Esophagus muscularis mucosa (tissue), 4 donors: ENCODE measurements around the genes NME3, MSRB1, GFER and NTHL1.

- PRO-cap = no peak
- RAMPAGE, long total RNA, 4 experiments = no peak in any of the 4 experiments
These were observed 6.0 kb upstream of the CCDC154 start for GRCh38 chr16:1450110-1451070.

DNA sequence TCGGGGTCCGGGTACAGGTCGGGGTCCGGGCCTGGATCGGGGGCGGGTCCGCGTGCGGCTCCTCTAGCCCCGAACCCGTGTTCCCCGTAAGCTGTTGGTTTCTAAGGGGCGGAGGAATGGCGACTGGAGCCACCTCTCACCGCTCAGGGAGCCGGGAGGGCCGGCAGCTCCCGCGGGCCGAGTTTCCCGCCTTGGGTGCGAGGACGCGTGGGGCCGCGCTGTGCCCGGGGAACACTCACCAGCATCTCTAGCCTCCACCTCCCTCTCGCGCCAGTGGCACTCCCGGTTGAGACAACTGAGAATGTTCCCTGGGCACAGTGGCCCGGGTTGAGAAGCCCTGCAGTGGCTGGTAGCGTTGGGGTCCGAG, 527 bp downstream of the TELO2 start:
- PRO-cap = no peak
- RAMPAGE, long total RNA, 4 experiments = no peak in any of the 4 experiments

GRCh38 chr16:1615211-1615721, 3.1 kb downstream of the CRAMP1 start:
- PRO-cap = no peak
- RAMPAGE, long total RNA, 4 experiments = no peak in any of the 4 experiments

DNA sequence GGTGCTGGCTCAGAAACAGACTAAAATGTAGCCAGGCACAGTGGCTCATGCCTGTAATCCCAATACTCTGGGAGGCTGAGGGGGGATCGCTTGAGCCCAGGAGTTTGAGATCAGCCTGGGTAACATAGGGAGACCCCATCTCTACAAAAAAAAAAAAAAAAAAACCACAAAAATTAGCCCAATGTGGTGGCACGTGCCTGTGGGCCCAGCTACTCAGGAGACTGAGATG, 13.4 kb downstream of the MAPK8IP3 start:
- PRO-cap = no peak
- RAMPAGE, long total RNA, 4 experiments = no peak in any of the 4 experiments

DNA sequence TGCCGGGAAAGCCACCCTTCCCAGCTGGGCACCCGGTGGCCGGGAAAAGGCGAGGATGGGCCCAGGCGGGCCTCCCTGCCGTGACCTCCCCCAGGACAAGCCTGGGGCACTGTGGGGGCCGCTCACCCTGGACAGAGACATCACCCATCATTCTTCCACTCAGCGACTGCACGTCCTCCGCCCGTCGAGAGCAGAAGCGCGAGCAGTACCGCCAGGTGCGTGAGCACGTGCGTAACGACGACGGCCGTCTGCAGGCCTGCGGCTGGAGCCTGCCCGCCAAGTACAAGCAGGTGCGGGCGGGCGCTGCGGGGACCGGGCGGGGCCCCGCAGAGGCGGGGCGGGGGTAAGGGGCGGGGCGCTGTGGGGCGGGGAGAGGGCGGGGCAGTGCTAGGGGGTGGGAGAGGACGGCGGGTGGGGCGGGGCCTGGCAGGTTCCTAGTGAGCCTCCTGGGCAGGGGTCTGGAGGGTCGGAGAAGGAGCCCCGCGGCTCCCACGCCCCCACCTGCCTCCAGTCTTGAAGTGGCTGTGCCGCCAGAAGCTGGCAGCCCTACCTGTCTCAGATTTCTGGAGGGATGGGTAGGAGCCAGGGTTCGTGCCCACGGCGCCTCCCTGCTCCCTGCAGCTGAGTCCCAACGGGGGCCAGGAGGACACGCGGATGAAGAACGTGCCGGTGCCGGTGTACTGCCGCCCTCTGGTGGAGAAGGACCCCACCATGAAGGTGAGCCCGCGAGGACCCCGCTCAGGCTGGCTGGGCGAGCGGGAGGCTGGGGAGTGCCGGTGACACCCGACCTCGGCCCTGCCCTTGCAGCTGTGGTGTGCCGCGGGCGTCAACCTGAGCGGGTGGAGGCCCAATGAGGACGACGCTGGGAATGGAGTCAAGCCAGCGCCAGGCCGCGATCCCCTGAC, 7.6 kb downstream of the NME3 start:
- PRO-cap = no peak
- RAMPAGE, long total RNA, 4 experiments = no peak in any of the 4 experiments

- PRO-cap = no peak
- RAMPAGE, long total RNA, 4 experiments = no peak in any of the 4 experiments
These were observed 3.5 kb downstream of the NME3 start for GRCh38 chr16:1767732-1768426.

DNA sequence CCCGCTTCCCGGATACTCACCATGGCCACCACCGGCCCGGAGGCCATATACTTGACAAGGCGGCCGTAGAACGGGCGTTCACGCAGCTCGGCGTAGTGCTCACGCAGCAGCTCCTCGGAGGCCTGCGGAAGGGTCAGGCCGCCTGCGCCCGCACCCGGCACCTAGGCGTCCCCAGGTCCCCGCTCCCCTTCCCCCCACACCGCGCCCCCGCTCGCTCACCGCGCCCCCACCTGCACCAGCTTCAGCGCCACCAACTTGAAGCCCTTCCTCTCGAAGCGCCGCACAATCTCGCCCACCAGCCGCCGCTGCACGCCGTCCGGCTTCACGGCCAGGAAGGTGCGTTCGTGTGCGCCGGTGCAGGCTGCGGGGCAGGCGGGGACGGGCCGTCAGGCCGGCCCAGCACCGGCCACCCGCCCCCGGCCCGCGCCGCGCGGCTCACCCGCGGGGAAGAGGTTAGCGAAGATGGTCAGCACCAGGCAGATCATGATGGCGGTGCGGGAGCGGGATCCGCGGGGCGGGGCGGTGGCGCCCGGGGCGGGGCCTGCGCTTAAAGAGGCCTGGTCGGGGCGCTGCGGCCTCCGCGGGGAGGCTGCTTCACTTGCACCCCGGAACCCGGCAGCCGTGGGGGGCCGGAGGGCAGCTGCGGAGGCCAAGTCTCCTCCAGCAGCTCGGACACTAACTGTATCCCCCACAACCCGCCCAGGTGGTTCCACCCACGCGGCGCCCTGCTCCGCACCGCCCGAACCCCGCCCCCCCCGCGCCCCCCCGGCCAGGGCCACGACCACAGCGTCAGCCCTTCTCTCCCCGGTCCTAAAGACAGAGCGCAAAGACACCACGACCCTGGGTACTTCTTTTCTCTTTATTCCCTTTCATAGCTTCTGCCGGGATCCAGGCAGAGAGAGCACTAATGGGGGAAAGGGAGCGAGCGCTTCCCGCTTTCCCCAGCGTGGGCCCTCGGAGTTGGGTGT, at the start of gene NME3:
NME3 (minus strand) TSS at position 494 of the 968 bp plus-strand sequence.
- PRO-cap = bidirectional peak, plus-strand start at position 550 of the sequence, minus-strand start at position 455 of the sequence; unidirectional peak, minus-strand start at position 703 of the sequence
- RAMPAGE, long total RNA, 4 experiments = start-site peak on the minus strand in 4 of 4 experiments, centred at positions 482 to 494 of the sequence, 44 to 299 reads per replicate

DNA sequence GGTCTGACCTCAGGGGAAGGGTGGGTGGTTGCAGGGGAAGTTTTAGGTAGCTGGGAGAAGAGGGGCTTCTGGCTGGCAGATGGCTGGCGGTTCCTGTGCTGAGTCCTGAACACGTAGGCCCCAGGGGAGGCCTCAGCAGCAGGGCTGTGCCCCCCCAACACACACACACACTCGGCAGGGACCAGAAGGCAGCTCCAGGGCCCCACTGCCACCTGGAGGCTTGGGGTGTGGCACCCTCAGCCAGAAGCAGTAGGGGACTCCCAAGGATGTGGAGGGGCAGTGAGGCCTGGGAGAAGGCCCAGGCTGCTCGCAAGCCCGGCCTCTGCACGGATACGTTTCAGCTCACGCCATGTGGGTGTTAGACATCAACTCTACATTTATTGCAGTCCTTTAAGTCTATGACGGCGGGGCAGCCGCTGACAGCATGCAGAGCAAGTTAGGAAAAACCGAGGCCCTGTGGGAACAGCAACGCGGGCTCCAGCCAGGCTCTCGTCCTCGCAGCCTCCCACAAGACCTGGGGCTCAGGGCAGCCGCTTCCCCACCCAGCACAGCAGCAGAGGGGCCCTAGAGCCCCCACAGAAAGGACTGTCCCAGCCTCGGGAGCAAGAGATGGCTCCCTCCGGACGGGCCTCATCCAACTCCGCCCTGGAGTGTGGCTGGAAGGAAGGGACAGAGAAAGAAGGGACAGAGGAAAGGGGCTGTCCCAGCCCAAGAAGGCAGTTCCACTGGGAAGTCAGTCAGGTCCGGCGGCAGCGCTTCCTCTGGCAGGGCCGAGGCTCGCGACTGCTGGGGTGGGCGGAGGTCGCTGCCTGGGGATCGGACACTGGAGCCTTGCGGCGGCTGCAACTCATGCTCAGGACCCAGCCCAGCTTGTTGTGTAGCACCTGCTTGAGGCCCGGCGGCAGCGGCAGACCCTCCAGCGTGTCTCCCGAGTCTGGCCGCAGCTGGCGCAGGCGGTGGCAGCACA, 3.7 kb upstream of the MRPS34 start:
- PRO-cap = no peak
- RAMPAGE, long total RNA, 4 experiments = no peak in any of the 4 experiments

GRCh38 chr16:1779551-1779931, 2.8 kb downstream of the SPSB3 start:
- PRO-cap = no peak
- RAMPAGE, long total RNA, 4 experiments = no peak in any of the 4 experiments

GRCh38 chr16:1794206-1795254, 1.0 kb upstream of the IGFALS start:
- PRO-cap = no peak
- RAMPAGE, long total RNA, 4 experiments = no peak in any of the 4 experiments

GRCh38 chr16:1809088-1809723, 15.7 kb upstream of the IGFALS start:
- PRO-cap = no peak
- RAMPAGE, long total RNA, 4 experiments = no peak in any of the 4 experiments

- PRO-cap = bidirectional peak, plus-strand start at chr16:1943510, minus-strand start at chr16:1943195
- RAMPAGE, long total RNA, 4 experiments = start-site peak on the minus strand in 4 of 4 experiments, at chr16:1943159-1943245 at its widest, 111 to 296 reads per replicate
These were observed at the start of gene MSRB1 for GRCh38 chr16:1943004-1943832. MSRB1 (minus strand) TSS chr16:1943199.

DNA sequence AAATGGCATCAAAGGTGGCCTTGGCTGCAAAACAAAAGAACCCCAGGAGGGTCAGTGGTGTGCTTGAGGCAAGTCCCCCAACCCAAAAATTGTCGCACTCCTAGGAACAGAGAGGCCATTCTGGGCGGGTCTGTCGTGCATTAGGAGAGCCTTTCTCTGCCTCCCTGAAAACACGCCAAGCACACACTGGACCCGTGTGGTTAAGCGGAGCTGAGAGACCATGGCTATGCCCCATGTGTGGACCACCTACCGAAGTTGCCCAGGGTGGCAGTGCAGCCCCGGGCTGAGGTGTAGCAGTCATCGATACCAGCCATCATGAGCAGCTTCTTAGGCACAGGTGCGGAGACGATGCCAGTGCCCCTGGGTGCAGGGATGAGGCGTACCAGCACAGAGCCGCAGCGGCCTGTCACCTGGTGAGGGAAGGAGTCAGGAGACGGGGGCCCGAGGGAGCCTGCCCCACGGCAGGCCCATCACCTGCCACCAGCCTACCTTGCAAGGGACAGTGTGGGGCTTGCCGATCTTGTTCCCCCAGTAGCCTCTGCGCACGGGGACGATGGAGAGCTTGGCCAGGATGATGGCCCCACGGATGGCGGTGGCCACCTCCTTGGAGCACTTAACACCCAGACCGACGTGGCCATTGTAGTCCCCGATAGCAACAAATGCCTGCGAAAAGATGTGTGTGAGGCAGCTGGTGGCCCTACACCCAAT, 2.2 kb downstream of the RPS2 start:
- PRO-cap = no peak
- RAMPAGE, long total RNA, 4 experiments = start-site peak on the minus strand in 2 of 4 experiments, centred at positions 364 to 581 of the sequence, 43 to 633 reads per replicate

DNA sequence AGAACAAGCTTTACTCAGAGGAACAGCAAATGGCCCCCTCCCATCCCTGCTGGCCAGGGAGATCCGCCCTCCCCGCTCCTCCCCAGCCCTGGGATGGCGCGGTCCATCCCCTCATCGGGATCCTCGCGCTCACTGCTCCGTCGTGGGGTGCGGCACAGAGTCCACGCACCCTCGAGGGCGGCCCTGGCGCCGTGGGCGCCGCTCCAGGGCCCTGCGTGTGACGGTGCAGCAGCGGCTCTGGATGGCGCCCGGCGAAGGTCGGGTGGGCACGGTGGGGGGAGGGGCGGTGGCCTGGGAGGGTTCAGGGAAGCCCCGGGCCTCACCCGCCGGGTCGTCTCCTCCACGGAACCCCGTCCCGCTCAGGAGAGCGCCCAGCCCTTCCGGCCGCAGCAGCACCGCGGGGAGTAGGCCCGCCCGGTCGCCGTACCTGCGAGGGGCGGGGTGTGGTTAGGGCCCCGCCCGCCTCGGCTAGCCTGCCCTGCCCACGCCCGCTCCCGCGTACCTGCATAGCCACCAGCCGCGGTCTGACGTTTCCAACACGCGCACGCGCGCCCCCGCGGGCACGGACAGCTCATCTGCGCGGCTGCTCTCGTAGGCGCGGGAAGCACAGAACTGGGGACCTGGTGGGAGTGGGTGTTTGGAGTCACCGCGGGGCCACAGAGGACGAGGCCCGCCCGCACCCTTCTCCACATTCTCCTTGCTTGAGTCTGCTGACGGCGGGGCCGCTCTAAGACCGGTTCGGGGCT, 2.2 kb downstream of the NOXO1 start:
- PRO-cap = no peak
- RAMPAGE, long total RNA, 4 experiments = no peak in any of the 4 experiments

DNA sequence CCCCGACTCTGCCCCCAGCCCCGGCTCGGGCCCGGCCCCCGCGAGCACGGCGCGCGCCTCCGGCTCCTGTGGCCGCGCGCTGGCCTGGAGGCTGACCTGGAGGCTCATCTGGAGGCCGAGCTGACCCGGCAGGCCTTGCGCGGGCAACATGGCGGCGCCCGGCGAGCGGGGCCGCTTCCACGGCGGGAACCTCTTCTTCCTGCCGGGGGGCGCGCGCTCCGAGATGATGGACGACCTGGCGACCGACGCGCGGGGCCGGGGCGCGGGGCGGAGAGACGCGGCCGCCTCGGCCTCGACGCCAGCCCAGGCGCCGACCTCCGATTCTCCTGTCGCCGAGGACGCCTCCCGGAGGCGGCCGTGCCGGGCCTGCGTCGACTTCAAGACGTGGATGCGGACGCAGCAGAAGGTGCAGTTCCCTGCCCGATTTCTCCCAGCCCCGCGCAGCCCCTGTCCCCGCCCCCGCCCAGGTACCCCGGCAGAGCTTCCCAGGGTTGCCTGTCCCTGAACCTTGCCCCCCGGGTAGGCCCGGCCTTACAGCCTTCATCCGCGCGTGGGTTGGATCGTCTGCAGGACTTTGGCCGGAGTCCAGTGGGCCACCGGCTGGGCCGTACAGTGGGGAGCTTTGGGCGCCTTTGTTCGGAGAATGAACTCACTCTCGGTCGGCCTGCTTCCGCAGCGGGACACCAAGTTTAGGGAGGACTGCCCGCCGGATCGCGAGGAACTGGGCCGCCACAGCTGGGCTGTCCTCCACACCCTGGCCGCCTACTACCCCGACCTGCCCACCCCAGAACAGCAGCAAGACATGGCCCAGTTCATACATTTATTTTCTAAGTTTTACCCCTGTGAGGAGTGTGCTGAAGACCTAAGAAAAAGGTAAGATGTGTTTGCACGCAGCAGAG, at the start of gene GFER:
GFER (plus strand) TSS at position 123 of the 899 bp plus-strand sequence.
- PRO-cap = bidirectional peak, plus-strand start at position 149 of the sequence, minus-strand start outside the sequence
- RAMPAGE, long total RNA, 4 experiments = no peak in any of the 4 experiments

- PRO-cap = no peak
- RAMPAGE, long total RNA, 4 experiments = no peak in any of the 4 experiments
These were observed 8.5 kb downstream of the SYNGR3 start for GRCh38 chr16:1998053-1998924.

DNA sequence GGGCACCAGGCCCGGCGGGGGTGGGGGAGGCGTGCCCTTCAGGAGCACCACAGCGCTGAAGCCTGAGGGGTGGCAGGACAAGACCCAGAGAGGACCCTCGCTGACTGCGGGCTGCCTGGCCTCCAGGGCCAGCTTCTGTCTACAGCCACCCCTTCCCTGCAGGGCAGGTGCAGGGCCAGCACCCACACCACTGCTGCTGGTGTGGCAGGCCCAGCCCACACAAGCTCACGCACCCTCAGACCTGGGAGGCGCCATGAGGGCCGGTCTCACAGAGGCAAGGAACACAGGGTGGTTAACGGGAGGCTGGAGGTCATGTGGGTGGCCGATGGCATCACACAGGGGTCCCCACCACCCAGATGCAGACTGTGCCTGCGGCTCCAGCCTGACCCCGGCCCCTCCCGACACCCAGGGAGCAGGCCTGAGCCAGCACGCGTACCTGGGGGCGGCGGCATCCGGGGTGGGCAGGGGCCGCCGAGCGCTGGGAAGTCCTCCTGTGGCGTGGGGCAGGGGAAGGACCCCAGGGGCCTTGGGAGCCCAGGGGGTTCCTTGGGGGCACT, 9.4 kb downstream of the SYNGR3 start:
- PRO-cap = no peak
- RAMPAGE, long total RNA, 4 experiments = no peak in any of the 4 experiments

DNA sequence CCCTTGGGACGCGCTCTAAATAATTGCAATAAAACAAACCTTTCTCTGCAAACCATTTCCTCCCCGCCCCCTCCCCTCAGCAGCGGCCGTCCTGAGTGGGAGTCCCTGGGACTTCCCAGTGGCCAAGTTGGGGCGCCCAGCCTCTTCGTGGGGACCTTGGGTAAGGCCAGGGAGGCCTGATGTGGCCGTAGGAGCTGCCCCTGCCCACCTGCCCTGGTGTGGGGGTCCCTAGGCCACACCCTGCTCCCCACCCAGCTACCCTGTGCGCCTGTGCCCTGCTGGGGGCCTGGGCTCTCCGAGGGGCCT, 9.2 kb downstream of the NTHL1 start:
- PRO-cap = no peak
- RAMPAGE, long total RNA, 4 experiments = no peak in any of the 4 experiments

- PRO-cap = bidirectional peak, plus-strand start at chr16:2047985, minus-strand start at chr16:2047834
- RAMPAGE, long total RNA, 4 experiments = start-site peak on the plus strand in 2 of 4 experiments, at chr16:2047978-2048033 at its widest, 397 to 742 reads per replicate; start-site peak on the minus strand in 3 of 4 experiments, at chr16:2047779-2047836 at its widest, 15 to 16 reads per replicate
These were observed at the start of gene NTHL1 for GRCh38 chr16:2047039-2048131. NTHL1 (minus strand) TSS chr16:2047834.

DNA sequence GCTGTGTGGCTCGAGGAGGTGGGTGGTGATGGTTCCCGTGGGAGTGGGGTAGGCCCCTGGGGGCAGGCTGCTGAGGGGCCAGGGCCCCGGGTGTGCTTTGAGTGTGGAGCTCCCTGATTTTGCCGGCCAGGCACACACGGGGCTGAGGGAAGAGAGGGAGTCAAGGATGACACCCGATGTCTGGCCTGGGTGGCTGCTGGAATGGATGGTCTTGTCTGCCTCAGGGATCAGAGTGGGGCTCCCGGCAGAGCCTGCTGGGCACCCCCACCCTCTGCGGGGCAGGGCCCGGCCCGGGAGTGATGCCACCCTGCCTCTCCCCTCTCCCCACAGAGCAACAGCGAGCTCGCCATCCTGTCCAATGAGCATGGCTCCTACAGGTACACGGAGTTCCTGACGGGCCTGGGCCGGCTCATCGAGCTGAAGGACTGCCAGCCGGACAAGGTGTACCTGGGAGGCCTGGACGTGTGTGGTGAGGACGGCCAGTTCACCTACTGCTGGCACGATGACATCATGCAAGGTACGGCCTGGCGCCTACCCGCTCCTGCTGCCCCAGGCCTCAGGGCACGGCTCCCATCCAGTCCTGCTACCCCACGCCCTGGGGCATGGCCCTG, 38.2 kb downstream of the TSC2 start:
- PRO-cap = no peak
- RAMPAGE, long total RNA, 4 experiments = no peak in any of the 4 experiments